ENCODE data around the gene THUMPD2.

GRCh38 chr2:38505812-38506207 lies 96.9 kb downstream of the HNRNPLL start:
- PRO-cap, result no peak

- PRO-cap, result no peak
These were observed 24.0 kb downstream of the HNRNPLL start for GRCh38 chr2:38578426-38579339.

GRCh38 chr2:38591020-38591308 lies 11.8 kb downstream of the HNRNPLL start:
- PRO-cap, result no peak

- PRO-cap, result no peak
These were observed 640 bp upstream of the HNRNPLL start for GRCh38 chr2:38603417-38603718.

DNA sequence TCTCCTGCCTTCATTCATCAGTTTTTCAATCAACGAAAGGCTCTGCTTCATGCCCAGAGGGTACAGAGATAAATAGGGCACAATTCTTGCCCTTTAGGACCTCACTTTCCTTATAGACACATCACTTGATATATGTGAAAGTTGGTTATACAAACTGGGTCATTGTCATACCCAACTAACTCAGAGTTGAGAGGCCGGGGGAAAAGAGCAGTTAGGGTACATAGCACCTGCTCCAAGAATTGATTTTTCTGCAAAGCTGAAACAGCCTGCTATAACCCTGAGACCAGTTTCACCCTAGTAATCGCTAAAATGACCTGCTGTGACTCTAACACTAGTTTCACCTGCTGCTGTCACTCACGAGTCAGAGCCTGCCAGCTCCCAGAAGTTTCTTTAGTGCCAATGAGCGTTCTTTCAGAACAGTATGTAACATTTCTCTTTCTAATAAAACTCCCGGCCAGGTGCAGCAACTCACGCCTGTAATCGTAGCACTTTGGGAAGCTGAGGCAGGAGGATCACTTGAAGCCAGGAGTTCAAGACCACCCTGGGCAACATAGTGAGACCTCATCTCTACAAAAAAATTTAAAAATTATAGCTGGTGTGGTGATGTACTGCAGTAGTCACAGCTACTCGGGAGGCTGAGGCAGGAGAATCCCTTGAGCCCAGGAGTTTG lies 28.0 kb downstream of the SRSF7 start:
- PRO-cap, result no peak

- PRO-cap, result no peak
These were observed 14.1 kb downstream of the DHX57 start for GRCh38 chr2:38861535-38862118.

- PRO-cap, result no peak
These were observed 28.9 kb downstream of the SOS1 start for GRCh38 chr2:39091564-39092686.

- PRO-cap, result bidirectional peak, plus-strand start at chr2:39124459, minus-strand start at chr2:39124366
These were observed 3.7 kb upstream of the SOS1 start for GRCh38 chr2:39124189-39125338.

DNA sequence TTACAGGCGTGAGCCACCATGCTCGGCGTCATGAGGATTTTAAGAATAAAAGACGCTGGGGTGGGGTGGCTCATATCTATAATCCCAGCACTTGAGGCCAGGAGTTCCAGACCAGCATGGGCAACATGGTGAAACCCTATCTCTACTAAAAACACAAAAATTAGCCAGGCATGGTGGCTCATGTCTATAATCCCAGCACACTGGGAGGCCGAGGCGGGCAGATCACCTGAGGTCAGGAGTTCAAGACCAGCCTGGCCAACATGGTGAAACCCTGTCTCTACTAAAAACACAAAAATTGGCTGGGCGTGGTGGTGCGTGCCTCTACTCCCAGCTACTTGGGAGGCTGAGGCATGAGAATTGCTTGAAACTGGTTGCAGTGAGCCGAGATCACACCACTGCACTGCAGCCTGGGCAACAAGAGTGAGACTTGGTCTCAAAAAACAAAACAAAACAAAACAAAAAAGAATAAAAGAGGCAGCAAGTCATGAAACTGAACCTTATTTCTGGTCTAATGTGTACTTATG lies 157.0 kb upstream of the SOS1 start:
- PRO-cap, result no peak

DNA sequence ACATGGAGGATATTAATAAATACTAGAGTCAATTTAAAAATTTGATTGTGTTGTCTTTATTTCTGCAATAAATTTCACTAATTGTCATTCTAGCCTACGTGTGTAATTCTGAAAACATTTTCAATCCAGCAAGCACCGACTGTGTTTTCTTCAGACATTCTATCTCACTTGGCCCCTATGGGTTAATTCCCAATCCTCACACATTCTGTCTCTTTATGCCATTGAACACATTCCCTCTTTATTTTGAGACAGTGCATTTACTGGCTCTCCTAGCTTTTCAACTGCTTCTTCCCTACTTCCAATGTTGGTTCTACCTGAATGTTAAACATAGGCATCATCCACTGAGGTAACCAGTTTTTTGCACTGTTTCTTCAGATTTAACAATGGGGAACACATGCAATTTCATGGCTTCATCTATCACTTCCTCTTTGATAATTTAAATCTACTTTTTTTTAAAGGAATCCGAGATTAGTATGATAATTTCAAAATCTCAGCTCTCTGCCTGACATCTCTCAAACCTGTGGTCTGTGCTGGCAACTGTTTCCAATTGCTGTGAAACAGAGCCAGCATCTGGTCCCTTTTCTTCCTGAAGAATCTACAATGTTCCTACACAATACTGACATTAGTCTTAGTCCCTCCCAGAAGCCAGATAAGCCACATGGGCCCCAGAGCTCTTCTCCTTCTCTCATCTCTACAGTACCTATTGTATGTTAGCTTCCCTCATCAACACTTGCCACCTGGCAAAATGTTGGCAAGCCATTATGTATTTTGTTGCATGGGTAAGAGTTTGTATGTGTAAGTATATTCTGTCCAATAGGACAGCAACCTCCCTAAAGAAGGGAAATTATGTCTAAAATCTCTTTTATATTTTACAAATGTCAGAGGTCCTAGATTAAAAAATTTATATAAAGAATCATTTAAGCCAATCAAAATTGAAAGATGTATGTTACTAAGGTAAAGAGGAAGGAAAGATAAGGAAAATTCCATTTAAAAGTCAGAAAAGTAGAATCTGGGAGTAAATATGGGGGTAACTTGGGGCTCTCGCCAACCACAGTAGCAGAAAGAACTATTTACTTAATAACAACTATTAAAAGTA lies 130.6 kb downstream of the MAP4K3 start:
- PRO-cap, result no peak

DNA sequence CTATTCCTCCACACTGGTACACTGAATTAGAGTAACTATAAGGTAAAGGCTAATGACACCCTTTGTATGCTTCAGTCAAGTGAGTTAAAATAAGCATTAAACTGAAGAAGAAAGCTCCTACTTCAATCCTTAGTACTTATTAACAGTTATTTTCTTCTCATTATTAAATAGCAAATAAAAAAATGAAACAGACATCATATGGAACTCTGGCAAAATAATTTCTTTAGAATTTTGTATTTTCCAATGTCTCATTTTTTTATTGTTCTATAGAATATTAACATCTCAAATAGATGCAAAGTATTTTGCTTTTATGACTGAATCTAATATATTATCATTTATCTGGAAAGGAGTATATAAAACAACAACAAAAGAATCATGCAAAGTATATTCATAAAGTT lies 128.7 kb downstream of the MAP4K3 start:
- PRO-cap, result no peak

- PRO-cap, result no peak
These were observed 103.0 kb downstream of the MAP4K3 start for GRCh38 chr2:39334018-39334599.

DNA sequence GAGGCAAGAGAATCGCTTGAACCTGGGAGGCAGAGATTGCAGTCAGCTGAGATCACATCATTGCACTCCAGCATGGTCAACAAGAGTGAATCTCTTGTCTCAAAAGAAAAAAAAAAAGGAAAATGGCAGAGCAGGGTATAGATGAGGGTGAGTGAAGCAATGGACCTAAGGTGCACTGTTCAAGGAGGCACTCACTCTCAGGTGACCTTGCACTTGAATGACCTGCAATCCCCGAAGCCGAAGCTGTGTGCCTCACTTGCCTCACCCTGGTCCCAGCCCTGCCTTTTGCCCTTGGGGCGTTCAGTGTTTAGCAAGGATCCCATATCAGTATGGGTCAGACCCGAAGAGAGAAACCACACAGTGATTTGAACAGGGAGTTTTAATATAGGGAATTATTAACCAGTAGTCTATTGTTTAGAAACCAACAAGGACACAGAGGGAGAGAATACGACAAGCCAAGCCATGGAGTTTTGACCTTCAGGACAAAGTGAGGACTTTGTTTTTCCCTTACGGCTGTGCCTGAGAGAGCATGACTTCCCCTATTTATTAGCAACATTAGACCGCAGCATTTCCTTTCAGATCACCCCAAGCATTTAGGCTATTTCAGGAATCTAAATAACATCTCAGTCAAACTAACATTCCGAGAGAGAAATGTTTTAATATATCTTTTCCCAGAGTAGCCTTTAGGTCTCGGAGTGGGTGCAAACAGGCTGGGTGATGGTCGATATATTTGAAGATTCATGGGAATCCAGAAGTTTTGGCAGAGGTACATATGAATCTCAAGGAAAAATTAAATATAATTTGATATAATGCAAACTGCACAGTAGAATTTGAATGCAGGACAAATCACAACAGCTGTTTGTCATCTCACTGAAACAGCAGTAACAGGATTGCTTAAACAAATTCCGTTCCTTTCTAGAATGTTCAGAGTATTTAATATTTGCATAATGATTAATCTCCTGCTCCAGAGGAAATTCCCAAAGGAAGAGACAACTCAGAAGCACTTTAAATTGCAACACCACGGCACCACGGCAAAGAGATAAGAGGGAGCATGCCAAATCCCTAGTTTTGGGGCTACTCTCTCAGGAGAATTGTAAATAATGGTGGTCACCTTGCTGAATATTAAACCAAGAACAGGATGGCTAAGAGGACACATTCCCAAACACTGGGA lies 67.4 kb upstream of the MAP4K3 start:
- PRO-cap, result no peak

GRCh38 chr2:39778516-39779456 lies at the start of gene THUMPD2:
THUMPD2 (minus strand) TSS chr2:39779258.
- PRO-cap, result unidirectional peak, minus-strand start at chr2:39779234

DNA sequence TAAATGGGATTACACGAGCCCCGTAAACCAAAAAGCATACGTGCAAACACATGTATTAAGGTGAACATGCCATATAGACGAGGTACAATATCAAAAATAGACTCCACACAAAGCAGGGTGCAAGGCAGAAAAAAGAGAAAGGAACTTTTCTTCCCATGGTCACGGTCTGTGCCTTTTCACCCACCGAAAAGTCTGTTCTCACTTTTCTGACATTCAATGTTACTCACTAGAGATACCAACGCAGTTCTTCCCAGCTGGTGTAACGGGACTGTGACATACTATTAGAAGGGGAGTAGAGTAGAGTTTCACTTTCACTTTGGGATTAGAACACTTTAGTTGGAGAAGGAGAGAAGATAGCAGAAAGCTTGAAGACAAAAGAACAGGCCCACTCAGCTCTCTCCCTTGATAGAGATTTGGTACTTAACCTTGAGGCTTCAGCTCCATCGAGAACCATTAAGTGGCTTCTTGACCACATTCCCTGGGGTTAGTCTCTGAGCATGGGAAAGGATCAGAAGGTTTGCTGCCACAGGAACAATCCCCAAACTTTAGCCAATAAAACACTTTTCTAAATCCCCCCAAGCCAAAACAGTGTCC lies 37.5 kb upstream of the SLC8A1 start:
- PRO-cap, result no peak

DNA sequence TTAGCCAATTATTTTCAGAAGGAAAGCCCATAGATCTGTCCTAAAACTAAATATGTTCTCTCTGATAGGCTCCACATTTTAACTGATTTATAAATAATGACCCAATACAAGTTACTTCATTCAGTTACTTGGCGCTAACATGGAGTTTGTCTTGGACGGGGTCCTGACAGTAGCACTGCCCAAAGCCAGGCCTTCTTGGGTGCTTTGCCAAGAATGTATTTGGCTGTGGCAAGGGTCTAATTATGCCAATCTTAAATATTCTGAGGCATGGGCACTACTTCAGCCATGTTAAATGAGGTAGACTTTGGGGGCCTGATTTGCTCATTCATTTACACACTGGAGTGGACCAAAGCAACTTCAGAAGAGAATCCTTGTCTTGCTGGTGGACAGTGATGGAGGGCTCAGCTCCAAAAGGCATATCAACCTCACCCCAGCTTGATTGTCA lies 135.0 kb upstream of the PKDCC start:
- PRO-cap, result no peak

- PRO-cap, result no peak
These were observed 109.5 kb upstream of the PKDCC start for GRCh38 chr2:41938026-41938930.

GRCh38 chr2:42129105-42129867 lies 39.9 kb upstream of the EML4 start:
- PRO-cap, result no peak

DNA sequence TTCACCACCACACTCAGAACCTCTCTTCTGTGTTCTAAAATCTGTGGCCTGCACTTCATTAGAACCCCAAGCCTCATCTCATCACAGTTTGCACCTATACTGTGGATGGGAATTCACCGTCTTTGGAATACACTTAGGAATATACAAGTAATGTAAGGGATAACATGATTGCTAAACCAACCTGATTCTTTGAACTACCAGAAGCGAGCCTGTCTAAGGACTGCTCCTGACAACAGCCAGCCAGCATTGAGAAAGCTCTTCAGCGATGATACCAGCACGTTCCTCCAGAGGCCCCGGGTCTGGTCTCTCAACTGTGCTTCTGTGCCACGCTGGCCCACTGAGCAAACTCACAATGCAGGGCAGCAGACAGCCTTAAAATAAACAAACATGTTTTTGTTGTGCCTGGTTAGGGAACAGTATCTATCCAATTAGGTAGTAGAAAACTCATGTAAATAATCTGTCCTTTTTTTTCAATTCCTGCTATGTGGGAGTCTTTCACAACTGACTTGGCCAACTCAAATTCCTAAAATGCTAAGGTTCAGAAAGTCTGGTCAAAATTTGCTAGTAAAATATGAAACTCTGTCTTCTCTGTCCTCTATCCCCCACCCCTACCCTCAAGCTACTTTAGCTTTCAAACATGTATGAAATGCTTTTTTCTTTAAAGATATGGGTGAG lies 21.5 kb upstream of the EML4 start:
- PRO-cap, result no peak

DNA sequence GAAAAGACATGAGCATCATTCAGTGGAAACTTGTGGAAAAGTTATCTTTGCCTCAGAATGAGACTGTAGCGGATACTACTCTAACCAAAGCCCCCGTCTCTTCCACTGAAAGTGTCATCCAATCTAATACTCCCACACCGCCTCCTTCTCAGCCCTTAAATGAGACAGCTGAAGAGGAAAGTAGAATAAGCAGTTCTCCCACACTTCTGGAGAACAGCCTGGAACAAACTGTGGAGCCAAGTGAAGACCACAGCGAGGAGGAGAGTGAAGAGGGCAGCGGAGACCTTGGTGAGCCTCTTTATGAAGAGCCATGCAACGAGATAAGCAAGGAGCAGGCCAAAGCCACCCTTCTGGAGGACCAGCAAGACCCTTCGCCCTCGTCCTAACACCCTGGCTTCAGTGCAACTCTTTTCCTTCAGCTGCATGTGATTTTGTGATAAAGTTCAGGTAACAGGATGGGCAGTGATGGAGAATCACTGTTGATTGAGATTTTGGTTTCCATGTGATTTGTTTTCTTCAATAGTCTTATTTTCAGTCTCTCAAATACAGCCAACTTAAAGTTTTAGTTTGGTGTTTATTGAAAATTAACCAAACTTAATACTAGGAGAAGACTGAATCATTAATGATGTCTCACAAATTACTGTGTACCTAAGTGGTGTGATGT lies 31.1 kb downstream of the COX7A2L start:
- PRO-cap, result no peak

Data from left colon (tissue), 1 donor.